Neural progenitor cell (in vitro differentiated cells): ENCODE measurements around the genes RAG1 and LRRC4C.

- RAMPAGE, long total RNA = no peak
These were observed 59.3 kb downstream of the SLC1A2 start for GRCh38 chr11:35359938-35360620.

- RAMPAGE, long total RNA = no peak
These were observed 38.9 kb downstream of the SLC1A2 start for GRCh38 chr11:35380450-35380955.

- RAMPAGE, long total RNA = no peak
These were observed 1.2 kb downstream of the SLC1A2 start for GRCh38 chr11:35418045-35418740.

DNA sequence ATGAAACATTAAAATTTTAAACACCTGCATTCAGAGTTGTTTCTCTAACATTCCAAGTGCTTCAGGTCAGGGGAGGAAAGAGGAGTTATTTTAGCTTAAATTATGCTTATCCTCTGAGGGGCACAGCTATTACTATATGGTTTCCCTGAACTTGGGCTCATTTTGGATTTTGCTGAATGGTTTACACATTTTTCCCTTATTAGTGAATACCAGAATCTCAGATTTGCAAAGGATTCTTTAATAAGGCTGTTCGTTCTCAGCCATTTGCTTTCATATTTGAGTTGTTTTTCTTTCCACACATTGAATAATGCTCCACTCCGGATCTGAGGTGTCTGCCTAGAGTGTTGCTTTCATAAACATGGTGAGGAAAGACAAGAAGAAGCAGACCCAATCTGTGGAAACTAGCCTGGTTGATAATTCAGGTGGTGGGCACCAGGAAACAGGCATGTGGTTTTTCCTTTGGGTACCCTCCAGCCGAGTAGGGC lies 34.9 kb downstream of the LDLRAD3 start:
- RAMPAGE, long total RNA = no peak

GRCh38 chr11:36091158-36091636 lies 147.3 kb downstream of the LDLRAD3 start:
- RAMPAGE, long total RNA = no peak

- RAMPAGE, long total RNA = no peak
These were observed 166.4 kb downstream of the LDLRAD3 start for GRCh38 chr11:36110022-36110942.

- RAMPAGE, long total RNA = no peak
These were observed 139.6 kb downstream of the COMMD9 start for GRCh38 chr11:36149510-36150146.

DNA sequence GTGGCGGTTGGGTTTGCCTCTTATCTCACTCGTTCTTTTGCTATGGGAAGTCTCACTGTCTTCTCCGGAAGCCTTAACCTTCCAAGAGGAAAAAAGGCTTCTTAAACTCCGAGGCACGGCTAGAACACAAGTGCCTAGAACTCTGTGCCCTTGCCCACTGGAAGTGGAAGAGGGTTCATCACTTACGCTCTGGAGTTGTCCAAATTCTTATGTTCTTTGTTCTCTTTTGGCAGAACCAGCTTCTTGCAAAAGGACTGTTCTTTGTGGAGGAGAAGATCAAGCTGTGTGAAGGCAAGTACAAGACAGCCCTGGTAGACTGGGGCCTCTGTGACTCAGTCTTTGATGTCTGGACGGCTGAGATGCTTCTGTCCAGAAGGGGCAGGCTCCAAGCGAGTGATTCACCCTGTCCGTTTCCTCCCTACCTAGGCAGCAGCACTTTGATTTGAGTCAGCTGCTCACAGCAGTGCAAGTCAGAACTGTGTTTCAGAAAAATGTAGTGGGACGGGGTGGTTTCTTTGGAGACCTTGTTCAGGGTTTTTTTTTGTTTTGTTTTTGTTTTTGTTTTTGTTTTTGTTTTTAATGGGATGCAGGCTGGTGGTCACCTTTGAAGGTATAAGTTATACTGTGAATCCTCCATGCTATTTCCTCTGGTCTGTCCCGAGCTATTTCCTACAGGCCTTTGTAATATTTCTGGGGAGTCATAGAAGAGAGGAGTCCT lies 78.3 kb downstream of the TRAF6 start:
- RAMPAGE, long total RNA = no peak

DNA sequence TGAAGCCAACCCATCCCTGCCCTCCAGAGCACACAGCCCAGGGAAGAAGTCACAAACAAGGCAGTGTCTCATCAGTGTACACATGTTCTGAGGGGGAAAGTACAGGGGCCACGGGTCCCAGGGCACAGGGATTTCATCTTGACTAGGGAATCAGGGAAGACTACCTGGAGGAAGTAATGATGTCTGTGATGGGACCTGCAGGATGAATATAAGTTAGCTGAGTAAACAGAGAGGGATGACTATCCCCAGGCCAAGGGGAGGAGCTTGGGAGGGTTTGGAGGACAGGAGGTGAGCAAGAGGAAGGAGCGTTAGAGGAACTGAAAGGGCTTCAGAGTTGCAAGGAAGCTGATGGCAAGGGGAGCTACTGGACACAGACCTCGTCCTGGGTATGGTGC lies 56.4 kb downstream of the TRAF6 start:
- RAMPAGE, long total RNA = no peak

- RAMPAGE, long total RNA = no peak
These were observed 26.9 kb upstream of the RAG1 start for GRCh38 chr11:36540851-36541451.

DNA sequence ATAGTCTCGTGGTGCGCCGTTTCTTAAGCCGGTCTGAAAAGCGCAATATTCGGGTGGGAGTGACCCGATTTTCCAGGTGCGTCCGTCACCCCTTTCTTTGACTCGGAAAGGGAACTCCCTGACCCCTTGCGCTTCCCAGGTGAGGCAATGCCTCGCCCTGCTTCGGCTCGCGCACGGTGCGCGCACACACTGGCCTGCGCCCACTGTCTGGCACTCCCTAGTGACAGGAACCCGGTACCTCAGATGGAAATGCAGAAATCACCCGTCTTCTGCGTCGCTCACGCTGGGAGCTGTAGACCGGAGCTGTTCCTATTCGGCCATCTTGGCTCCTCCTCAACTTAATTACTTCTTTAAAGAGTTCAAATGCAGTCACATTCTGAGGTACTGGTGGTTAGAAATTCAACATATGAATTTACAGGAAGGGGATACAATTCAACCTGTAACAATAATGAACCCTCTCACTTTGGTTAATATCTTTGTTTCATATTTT lies 10.5 kb upstream of the RAG1 start:
- RAMPAGE, long total RNA = no peak

- RAMPAGE, long total RNA = no peak
These were observed at the start of gene RAG1 for GRCh38 chr11:36567742-36568212. TSS of gene RAG1 (plus strand) at chr11:36568007.

GRCh38 chr11:41459440-41459886 lies at the start of gene LRRC4C:
TSS of gene LRRC4C (minus strand) at chr11:41459652.
- RAMPAGE, long total RNA = no peak

DNA sequence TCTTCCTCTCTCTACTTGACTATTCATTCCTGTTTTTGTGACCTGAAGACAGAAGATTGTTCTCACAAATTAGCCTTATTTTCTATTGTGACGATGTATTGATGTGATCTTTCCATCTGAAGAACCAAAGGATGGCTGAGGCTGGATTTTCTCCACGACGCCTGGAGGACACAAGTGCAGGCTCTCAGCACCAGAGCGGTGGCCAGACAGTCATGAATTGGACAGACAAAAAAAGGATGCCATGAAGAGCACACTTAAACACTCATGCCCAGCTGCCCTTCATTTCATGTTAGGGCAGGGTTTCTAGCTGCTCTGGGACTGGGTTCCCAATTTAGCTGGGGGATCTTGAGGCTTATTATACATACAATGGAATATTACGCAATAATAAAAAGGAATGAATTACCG lies 512.0 kb upstream of the LRRC4C start:
- RAMPAGE, long total RNA = no peak

DNA sequence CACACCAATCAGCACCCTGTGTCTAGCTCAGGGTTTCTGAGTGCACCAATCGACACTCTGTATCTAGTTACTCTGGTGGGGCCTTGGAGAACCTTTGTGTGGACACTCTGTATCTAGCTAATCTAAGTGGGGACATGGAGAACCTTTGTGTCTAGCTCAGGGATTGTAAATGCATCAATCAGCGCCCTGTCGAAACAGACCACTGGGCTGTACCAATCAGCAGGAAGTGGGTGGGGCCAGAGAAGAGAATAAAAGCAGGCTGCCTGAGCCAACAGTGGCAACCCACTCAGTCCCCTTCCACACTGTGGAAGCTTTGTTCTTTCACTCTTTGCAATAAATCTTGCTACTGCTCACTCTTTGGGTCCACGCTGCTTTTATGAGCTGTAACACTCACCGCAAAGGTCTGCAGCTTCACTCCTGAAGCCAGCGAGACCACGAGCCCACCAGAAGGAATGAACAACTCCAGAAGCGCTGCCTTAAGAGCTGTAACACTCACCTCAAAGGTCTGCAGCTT lies 437.0 kb upstream of the API5 start:
- RAMPAGE, long total RNA = no peak

DNA sequence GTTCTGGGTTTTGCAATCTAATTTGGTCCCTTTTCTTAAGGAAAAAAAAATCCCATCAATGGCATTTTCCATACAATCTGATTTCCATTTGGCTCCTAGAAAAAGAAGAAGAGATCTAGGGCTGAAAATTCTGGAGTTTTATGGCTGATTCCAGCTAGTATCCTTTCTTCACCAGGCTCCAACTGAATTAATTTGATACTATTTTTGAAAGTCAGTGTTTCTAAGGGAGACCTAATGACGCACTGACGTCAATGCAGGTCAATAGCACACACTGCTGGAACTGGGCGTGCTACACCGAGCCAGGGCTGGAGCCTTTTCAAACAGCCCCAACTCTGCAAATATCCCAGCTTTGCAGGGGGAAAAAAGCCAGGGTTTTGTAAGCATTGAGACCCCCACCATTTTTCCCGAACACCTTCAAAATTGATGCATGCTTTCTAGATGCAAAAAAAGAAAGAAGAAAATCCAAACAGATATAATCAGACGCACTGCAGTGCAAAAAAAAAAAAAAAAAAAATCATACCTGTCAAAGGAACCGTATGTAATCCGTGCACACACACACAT lies 124.7 kb upstream of the HSD17B12 start:
- RAMPAGE, long total RNA = no peak

- RAMPAGE, long total RNA = no peak
These were observed 1.1 kb downstream of the HSD17B12 start for GRCh38 chr11:43681678-43681993.

- RAMPAGE, long total RNA = no peak
These were observed 2.1 kb downstream of the ALKBH3 start for GRCh38 chr11:43882450-43883359.

DNA sequence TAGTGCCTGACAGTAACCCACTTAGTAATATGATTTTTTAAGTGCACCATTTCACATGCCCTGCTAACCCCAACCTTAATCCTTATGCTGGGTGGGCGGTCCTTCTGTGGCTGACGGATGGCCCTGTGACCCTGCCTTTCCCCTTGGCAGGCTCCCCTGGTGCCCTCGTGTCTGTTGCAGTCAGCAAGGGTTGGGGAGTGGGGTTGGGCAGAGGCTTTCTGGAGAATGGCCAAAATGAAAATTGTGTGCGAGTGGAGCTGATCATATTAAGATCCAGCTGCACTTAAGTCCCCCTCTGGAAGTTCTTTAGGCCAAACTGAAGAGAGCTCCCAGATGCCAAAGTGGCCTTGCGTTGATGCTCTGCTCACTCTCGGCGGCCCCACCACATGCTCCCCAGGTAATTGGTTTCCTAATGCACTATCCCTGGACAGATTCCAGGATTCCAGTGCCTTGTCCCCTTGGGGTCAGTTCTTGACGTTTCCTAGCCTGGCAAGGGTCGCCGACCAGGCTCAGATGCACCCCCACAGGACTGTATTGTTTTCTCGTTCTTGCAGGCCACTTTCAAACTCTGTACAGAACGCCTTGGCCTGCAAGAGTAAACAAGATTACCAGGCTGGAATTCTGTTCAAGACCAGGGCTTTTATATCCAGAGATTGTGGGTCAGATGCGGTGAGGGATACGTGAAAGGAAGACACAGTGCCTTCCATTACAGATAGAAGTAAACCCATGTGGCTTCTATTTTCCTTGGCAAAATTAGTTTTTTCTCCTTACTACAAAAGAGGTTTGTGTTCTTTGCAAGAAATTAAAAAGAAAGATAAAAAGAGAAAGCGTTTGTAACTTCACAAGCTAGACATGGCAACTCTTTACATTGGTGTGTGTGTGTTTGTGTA lies 16.3 kb upstream of the C11orf96 start:
- RAMPAGE, long total RNA = no peak

- RAMPAGE, long total RNA = no peak
These were observed 9.0 kb upstream of the C11orf96 start for GRCh38 chr11:43933524-43933780.